ENCODE data around the gene ACAT2.

DNA sequence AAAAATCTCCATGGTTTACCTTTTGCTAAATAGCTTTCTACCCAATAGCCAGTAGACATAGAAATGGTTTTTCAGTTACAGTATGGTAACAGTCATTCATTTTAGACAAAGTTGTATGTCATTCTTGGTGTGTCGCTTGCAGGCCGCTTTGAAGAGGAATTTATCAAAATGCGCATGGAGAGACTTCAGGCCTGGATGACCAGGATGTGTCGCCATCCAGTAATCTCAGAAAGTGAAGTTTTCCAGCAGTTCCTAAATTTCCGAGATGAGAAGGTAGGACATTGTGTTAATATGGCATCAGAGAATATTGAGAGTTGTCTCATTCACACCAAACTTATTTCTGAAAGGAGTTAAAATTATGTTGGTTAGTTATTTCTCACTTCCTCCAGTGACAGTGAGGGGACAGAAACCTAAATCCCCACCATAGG lies 60.3 kb upstream of the SYNJ2 start:
- RRBS, result no CpG with 5 or more reads among the region's 5 CpGs

DNA sequence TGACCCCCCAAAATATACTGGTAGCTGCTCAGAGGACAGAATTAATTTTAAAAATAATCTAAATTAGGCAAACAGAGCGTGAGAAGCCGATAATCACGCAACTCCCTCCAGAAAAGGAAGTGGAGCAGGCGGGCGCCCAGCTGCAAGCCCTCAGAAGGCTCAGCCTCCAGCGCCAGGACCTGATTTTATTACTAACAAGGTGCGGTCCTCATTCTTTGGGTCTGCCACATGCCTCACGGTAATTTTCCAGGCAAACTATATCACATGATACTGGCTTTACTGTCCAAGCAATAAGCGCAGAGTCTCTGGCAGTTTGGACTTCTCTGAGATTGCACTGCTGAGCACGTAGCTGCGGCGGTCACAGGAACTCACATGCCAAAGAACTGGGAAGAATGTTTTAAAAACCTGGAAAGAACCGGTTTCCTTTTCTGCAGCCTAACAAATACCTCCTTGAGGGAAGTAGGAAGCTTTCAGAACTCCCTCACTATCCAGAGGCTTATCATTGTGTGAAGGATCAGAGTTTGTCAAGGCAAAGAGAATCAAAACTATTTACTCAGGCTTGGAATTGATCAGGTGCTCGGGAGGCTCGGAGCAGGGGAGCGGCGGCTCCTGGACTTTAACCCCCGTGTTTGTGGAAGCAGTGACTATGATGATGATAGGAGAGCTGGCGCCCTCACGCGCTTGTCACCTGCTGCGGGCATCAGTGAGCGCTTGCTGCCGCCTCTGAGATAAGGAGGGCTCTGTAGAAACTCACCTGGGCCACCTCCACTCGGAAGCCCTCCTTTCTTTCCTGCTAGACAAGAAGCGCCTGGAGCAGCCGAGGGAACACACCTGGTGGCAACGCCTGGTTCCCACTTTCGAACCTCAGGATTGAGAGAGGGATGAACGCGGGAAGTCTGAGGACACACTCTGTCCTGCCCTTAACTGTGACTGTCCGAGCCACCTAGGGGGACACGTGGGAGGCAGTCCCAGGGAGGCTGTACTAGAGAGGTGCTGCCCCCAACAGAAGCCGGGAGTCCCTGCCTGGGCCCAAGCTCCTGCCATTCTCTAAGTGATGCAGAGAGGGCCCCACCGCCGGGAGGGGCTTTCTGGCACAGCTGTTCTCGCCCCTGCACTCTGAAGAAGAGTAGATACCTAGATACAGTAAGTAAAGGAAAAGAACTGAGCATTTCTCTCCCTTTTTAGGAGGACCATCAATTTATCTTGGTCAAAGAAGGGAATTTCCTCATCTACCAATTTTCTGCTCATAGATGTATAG lies 27.2 kb upstream of the SYNJ2 start:
- RRBS, result 59% methylated on average over 3 of the region's 37 CpGs

- RRBS, result 4% methylated on average over 3 of the region's 17 CpGs
These were observed 44.9 kb downstream of the SYNJ2 start for GRCh38 chr6:158026423-158027190.

GRCh38 chr6:158518201-158518807 lies 41.6 kb upstream of the TMEM181 start:
- RRBS, result 2% methylated on average over 3 of the region's 17 CpGs

DNA sequence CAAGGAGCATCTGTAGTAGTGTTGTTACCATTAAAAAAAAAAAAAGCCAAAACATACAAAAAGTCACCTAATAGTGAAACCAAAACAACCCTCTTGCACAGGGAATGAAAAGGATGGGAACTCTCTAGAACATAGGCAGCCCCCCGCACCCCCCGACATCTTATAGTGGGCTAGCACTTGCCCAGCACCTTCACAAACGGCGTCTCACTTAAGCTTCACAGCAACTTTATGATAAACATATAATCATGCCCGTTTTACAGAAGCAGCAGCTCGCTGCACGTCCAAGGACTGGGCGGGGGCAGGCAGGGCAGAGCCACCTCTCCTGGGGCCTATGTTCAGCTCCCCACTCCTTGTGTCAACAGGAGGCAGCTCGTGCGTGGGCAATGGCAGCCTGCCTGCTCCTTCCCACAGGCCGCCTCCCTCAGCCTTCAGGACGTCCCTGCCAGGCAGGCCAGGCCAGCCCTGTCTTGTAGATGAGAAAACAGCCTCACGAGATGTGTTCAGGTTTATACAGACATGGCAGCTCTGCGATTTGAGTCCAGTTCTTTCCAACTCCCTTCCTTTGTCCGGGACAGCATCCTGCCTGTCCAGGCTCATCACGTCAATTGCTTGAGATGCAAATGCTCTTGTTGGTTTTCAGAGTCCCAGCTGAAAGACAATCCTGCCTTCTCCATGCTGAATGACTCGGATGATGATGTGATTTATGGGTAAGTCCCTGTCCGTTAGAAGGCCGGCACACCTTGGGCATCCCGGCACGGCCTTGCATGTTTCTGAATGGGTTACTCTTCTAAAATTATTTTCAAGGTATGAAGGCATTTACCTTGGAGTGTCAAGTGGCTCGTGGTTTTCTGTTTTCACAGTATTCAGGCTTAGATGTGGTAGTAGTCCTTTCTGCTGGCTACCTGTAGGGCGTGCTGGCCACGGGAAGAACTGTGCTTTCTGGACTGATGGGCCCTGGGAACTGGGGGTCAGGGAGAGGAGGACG lies 13.6 kb downstream of the DYNLT1 start:
- RRBS, result no CpG with 5 or more reads among the region's 25 CpGs

- RRBS, result no CpG with 5 or more reads among the region's 18 CpGs
These were observed 54.7 kb downstream of the EZR start for GRCh38 chr6:158764163-158765126.

- RRBS, result 6% methylated on average over 2 of the region's 9 CpGs
These were observed 19.7 kb downstream of the EZR start for GRCh38 chr6:158799261-158799979.

GRCh38 chr6:158850488-158851167 lies 31.5 kb upstream of the EZR start:
- RRBS, result no CpG with 5 or more reads among the region's 1 CpG

- RRBS, result no CpG with 5 or more reads among the region's 7 CpGs
These were observed 48.9 kb upstream of the EZR start for GRCh38 chr6:158868094-158868433.

DNA sequence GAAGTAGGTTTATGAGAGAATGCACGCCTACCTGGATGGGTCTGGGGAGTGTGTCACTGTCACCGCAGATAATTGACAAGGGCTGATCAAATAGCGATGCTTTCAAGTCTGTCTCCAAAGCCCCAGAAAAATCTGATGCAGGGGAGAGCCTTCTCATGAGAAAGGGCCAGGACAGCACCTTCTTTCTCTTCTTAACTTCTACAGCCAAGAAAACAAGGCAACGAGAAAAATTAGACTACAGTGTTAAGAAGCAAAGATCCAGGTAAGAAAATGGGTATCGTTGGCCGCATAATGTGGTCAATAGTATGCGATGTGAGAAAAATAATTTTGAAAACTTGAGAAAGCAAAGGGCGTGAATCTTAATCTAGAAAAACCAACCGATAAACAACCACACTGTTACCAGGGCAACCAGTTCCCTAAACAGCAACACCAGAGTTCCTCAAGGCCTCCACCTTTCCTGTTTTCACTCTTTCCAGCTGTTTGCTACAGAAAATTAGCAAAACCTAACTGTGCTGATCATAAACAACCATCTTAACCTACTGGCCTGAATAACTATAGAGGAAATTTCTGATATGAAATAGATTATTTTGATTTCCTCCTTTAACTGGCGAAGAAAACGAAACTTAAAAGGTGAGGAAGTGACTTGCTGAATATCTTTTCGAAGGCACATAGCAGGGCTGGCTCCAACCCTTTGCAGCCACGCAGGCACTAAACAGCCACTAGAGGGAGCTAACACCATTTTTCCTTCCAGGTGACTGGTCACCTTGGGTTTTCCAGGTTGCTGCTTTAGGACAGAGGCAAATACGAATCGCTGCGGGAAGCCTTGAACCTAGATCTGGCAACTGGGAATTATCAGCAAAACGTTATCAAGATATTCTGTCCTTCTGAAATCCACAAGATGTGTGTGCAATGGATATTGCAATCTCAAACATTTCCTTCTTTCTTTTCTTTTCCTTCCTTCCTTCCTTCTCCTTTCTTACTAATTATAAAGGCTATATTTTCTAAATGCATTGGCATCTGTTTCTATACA lies 2.4 kb downstream of the TAGAP start:
- RRBS, result no CpG with 5 or more reads among the region's 17 CpGs

GRCh38 chr6:159076944-159077503 lies 32.2 kb upstream of the TAGAP start:
- RRBS, result no CpG with 5 or more reads among the region's 16 CpGs

- RRBS, result 74% methylated on average over 1 of the region's 17 CpGs
These were observed 48.3 kb downstream of the FNDC1 start for GRCh38 chr6:159217365-159218064.

DNA sequence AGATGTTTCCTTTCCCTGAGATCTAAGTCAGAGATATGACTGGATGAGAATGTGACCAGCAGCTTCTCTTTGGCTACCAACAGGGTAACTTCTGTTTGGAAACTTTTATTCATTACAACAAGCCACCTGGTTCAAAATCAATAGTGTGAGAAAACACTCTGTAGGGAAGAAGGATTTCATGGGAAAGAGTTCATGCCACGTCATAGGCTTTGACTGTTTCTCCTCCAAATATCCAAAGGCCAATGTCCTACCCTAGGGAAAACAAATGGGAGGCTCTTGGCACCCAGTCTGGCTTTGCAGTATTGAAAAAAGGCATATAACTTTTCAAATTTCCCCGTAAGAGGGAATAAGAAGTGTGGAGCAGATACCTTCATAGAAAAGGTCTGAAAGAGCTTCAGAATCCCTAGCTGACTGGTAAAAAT lies 245.5 kb downstream of the FNDC1 start:
- RRBS, result no CpG with 5 or more reads among the region's 2 CpGs

DNA sequence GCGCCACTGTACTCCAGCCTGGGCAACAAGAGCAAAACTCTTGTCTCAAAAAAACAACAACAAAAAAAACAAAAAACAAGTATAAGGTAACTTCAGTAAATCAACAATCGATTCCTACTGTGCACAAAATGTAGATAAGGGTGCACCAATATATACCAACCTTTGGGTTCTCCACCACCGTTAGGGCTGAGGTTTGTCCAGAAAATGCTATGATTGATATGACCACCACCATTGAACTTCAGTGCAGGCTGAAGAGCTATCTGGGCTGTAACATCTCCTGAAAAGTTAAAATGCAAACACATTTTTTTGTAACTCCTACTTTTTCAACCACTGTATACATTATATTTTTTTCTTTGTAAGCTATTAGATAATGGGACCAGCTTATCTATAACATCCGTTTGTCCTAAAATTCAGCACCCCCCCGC lies 5.1 kb downstream of the SOD2 start:
- RRBS, result no CpG with 5 or more reads among the region's 5 CpGs

DNA sequence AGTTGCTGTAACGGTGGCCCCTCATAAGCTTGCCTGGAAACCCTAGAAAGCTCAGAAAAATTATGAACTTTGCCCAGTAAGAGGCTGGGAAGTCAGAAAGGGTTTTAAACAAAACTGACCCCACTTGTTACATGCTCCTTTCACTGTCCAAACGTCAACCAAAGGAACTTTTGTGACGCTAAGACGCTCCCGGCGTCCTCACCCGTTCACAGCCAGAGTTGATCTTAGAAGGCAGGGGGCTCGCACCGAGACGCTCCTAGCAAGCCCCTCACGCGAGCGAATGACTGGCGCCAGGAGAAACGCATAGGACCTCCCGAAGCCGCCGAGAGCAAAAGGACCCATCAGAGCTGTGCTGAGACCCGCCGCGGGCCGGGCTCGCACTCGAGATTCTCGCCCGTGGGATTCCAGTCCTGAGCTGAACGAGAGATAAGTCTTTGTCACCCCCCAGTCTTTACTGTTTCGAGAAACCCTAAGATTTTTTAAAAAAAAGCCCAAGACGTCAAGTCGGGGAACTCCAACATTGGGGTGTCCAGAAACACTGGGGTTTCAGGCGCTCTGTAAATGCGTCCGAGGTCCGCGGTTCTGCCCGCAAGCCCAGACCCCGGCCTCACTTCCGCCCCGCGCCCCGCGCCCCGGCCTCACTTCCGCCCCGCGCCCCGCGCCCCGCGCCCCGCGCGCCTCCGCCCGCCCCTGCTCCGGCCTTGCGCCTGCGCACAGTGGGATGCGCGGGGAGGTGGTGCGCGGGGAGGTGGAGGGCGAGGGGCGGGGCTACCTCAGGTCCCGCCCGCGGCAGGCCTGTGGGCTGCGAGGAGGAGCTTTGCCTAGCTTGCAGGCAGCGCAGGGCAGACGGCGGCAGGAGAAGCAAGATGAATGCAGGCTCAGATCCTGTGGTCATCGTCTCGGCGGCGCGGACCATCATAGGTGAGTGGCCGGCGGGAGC lies at the start of gene ACAT2:
Gene ACAT2 (plus strand): TSS at position 824 of the 940 bp plus-strand sequence.
- RRBS, result 2% methylated on average over 20 of the region's 78 CpGs

DNA sequence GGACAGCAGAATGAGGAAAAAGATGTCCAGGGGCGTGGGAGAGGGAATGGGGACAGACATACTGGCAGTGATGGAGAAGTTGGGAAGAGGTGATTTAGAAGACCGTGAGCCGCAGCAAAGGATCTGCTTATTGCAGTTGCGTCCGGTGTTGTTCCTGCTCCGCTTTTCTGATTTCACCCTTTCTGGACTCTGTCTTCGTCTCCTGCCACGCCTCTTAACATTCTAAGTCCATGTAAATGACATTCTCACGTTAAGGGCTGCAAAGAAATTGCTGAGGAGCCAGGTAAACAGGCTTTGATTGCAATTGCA lies 336 bp upstream of the PNLDC1 start:
- RRBS, result no CpG with 5 or more reads among the region's 9 CpGs

- RRBS, result no CpG with 5 or more reads among the region's 11 CpGs
These were observed 61.2 kb downstream of the IGF2R start for GRCh38 chr6:160029887-160030750.

- RRBS, result no CpG with 5 or more reads among the region's 6 CpGs
These were observed 68.9 kb downstream of the IGF2R start for GRCh38 chr6:160037581-160038416.

- RRBS, result no CpG with 5 or more reads among the region's 12 CpGs
These were observed 71.5 kb downstream of the IGF2R start for GRCh38 chr6:160040474-160040782.

GRCh38 chr6:160048393-160048841 lies 73.2 kb upstream of the SLC22A1 start:
- RRBS, result no CpG with 5 or more reads among the region's 8 CpGs